ENCODE measurements around a stretch of chr15.

- RAMPAGE, long total RNA = no peak
- RRBS = no CpG with 5 or more reads among the region's 13 CpGs
Measured at GRCh38 chr15:67033922-67034344, 31.5 kb upstream of the SMAD3 start.

DNA sequence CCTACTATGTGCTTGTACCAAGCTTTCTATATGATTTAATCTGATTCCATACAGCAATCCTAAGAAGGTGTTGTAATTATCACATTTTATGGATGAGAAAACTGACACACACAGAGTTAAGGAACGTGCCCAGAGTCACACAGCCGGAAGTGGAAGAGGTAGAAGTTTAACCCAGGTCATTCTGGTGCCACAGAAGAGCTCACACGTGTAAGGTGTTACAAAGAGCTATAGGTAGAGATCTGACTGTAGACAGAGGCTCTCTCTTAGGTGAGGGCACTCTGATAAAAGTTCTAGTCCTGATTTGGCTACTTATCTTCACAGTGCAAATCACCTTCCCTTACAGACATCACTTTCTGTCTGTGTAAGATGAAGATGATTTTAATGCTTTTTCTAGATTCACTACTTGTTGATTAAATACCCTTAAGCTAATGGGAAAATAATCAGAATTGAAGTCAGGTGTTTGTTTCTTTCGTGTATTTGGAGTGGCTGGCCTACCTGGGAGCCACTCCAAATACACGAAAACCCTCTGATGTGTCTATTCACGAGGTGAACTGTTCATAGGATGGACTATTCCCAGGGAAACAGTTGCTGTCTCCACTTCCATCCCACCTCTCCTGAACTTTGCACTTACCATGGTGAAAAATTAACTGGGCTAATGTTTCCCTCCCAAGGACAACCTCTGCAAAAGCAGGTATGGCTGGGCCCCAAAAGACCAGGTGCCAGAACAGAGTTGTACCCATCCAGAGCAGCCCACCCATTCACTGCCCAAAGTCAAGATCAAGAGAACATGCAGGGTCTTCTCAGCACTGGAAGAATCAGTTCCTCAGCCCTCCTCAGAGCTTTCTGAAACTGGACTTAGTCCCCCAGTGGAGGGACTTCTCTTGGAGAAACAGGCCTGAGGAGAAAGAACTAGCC lies 3.1 kb upstream of the SMAD3 start:
- RAMPAGE, long total RNA = no peak
- RRBS = no CpG with 5 or more reads among the region's 6 CpGs

- RAMPAGE, long total RNA = no peak
- RRBS = no CpG with 5 or more reads among the region's 13 CpGs
Measured at GRCh38 chr15:67077106-67078559, 12.2 kb downstream of the SMAD3 start.

- RAMPAGE, long total RNA = no peak
- RRBS = 2% methylated on average over 3 of the region's 29 CpGs
Measured at GRCh38 chr15:67120892-67122023, 55.9 kb downstream of the SMAD3 start.

DNA sequence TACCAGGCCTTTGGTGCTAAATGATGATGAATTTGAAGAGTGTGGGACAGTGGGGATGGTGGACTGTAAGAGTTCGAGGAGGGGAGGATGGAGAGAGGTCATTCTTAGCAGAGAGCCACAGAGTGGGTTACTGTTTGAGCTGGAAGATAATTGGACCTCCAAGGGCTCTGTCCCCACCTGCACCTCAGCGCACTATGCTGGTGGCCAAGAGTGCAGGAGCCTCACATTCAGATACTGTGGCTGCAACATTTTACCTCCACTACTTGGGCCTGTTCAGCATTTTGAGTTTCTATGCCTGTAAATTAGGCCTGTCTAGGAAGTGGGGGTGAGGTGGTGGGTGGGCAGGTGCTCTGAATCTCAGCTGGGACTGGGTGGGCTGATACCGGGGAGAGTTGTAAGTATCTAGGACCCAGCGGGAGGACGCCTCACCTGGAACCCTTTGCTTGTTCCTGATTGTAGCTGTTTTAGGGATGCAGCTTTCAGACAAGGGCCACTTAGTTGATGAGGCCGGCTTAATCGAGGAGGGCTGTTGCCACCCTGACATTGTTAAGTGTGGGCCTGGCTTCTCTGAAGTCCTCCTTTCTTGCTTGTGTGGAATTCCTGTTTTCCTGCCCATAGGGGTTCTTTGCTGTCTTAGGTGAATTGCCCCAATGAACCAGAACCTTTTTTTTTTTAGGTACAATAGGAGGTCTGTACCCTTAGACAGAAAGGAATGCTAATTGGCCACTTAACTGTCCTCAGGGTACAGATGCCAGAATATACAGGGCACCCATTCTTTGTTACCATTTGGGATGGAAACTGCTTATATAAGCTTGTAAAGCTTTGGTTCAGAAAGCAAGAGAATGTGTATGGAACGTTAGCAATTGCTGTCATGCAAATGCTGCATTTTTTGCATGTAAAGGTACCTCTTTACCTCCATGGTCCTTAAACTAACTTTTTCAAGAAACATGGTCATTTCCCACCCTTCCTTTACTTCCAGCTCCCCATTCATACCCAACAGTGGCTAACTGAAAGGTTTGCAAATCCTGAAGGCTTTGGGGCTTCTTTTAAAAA lies 83.9 kb downstream of the SMAD3 start:
- RAMPAGE, long total RNA = no peak
- RRBS = no CpG with 5 or more reads among the region's 8 CpGs

DNA sequence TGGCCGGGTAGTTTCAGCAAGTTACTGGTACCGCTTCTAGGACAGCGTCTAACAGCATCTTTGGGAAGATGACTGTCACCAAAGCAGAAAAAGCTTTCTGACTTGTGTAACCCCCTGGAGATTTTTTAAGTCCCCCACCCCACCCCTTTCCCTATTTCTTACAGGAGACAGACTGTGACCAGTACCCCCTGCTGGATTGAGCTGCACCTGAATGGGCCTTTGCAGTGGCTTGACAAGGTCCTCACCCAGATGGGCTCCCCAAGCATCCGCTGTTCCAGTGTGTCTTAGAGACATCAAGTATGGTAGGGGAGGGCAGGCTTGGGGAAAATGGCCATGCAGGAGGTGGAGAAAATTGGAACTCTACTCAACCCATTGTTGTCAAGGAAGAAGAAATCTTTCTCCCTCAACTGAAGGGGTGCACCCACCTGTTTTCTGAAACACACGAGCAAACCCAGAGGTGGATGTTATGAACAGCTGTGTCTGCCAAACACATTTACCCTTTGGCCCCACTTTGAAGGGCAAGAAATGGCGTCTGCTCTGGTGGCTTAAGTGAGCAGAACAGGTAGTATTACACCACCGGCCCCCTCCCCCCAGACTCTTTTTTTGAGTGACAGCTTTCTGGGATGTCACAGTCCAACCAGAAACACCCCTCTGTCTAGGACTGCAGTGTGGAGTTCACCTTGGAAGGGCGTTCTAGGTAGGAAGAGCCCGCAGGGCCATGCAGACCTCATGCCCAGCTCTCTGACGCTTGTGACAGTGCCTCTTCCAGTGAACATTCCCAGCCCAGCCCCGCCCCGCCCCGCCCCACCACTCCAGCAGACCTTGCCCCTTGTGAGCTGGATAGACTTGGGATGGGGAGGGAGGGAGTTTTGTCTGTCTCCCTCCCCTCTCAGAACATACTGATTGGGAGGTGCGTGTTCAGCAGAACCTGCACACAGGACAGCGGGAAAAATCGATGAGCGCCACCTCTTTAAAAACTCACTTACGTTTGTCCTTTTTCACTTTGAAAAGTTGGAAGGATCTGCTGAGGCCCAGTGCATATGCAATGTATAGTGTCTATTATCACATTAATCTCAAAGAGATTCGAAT lies 63.9 kb downstream of the AAGAB start:
- RAMPAGE, long total RNA = no peak
- RRBS = no CpG with 5 or more reads among the region's 19 CpGs

GRCh38 chr15:67192401-67193273 lies 61.8 kb downstream of the AAGAB start:
- RAMPAGE, long total RNA = no peak
- RRBS = no CpG with 5 or more reads among the region's 6 CpGs

- RAMPAGE, long total RNA = no peak
- RRBS = no CpG with 5 or more reads among the region's 4 CpGs
Measured at GRCh38 chr15:67240990-67241686, 13.3 kb downstream of the AAGAB start.

DNA sequence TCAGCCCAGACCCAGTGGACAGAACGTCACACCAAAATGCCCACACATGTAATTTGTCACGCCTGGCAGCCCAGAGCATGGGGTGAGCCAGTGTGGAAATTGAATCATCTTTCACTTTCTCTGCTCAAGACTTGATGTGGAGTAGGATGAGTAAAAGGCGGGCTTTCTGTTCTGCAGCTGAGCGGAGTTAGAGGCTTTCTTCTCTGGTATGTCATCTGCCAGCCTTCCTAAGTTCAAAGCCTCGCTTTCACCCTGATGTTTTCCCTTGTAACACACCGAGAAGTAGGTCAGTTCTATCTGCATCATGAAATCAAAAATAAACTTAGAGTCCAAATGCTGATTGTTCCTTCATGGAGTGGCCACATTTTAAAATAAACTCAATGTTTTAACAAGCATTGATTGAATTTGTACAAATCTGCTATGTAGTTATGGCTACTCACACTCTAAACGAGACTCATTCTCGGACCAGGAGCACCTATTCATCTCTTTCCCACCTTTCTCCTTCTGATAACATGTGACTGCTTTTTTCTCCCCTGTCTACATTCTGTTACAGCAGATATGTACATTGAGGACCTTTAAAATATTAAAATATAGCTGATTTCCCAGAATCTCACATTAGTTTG lies 62.3 kb upstream of the SKOR1 start:
- RAMPAGE, long total RNA = no peak
- RRBS = no CpG with 5 or more reads among the region's 8 CpGs

DNA sequence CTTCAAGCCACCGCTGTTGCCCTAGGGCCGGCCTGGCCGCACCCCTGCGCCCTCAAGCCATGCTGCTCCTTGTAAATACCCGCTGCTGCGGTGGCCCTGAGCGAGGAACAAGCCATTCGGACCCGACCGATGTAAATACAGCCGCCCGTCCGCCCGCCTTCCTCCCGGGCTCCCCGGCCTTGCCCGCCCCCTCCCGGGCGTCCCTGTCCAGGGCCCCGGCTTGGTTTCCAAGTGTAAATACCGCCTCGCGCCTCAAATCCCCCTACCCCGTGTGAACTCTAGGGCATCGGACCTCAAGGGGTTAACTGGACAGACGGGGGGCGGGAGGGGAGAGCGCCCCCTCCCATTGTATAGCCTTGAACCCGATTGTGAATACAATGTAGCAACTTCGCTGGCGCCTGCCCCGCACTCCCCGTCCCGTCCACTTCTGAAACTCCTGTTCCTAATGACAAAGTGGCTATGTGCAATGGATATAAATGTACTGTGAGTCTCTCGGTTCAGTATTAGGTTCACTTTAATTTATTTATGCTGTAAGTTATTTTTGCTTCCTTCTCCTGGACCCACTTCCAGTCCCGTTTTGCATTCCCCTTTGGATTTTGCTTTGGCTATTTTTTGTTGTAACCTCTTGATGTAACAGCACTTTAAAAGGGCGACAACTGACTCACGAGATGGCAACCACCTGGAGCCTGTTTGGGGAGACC lies 8.7 kb downstream of the SKOR1 start:
- RAMPAGE, long total RNA = no peak
- RRBS = no CpG with 5 or more reads among the region's 38 CpGs

- RAMPAGE, long total RNA = no peak
- RRBS = 4% methylated on average over 13 of the region's 25 CpGs
Measured at GRCh38 chr15:67838780-67839501, 13.6 kb downstream of the SKOR1 start.

DNA sequence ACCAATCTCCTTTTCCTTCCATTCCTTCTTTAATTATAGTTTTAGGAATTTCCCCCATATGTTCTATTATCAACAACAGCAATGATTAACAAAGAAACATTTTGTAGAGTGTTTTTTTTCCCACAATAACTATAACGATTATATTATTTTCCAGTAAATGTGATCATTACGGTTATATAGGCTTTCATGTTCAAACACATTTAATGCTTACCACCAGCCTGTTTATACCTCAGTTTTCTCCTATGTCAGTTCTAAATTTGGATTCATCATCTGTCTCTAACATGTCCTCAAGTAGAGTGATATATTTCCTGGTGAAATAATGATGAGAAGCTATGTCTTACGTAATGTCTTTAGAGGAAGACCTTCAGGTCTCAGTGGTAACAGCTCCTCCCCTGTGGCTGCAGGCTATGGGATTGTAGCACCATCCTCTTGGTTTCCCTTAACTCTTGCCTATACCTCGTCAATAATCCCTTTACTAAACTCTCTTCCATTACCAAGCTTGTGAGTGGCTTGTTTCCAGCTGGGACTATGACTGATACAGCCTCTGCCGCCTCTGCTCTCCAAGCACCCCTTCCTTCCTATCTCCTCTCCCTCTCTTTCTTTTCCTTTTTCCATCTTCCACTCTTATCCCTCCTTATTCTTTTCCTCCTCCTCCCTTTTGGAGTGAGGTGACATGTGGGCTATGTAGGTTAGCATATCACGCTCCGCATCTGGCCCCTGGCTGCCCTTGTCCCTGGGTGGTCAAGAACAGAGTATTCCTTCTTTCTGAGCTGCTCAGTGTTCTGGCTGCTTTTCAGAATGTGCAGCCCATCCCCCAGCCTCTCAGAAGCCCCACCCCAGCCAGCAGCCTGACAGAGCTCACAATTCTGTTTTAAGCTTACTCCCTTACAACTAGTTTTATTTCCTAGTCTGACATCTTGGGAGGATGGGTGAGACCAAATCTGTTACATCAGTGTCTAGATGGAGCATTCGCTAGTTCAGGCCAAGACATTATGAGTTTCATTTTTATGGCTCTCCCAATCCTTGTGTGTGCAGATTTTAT lies 89.3 kb downstream of the SKOR1 start:
- RAMPAGE, long total RNA = no peak
- RRBS = no CpG with 5 or more reads among the region's 8 CpGs

- RAMPAGE, long total RNA = no peak
- RRBS = no CpG with 5 or more reads among the region's 8 CpGs
Measured at GRCh38 chr15:67925049-67925799, 99.9 kb downstream of the SKOR1 start.

- RAMPAGE, long total RNA = no peak
- RRBS = no CpG with 5 or more reads among the region's 5 CpGs
Measured at GRCh38 chr15:68045967-68046388, 8.1 kb upstream of the PIAS1 start.

DNA sequence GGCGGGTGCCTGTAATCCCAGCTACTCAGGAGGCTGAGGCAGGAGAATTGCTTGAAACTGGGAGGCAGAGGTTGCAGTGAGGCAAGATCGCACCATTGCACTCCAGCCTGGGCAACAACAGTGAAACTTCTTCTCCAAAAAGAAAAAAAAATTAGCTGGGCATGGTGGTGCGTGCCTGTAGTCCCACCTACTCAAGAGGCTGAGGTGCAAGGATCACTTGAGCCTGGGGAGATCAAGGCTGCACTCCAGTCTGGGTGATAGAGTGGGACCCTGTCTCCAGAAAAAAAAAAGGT lies 56.3 kb downstream of the PIAS1 start:
- RAMPAGE, long total RNA = no peak
- RRBS = no CpG with 5 or more reads among the region's 3 CpGs

- RAMPAGE, long total RNA = no peak
- RRBS = no CpG with 5 or more reads among the region's 10 CpGs
Measured at GRCh38 chr15:68199580-68200326, 5.4 kb downstream of the CALML4 start.

- RAMPAGE, long total RNA = no peak
- RRBS = no CpG with 5 or more reads among the region's 12 CpGs
Measured at GRCh38 chr15:68209722-68210275, 4.7 kb upstream of the CALML4 start.

DNA sequence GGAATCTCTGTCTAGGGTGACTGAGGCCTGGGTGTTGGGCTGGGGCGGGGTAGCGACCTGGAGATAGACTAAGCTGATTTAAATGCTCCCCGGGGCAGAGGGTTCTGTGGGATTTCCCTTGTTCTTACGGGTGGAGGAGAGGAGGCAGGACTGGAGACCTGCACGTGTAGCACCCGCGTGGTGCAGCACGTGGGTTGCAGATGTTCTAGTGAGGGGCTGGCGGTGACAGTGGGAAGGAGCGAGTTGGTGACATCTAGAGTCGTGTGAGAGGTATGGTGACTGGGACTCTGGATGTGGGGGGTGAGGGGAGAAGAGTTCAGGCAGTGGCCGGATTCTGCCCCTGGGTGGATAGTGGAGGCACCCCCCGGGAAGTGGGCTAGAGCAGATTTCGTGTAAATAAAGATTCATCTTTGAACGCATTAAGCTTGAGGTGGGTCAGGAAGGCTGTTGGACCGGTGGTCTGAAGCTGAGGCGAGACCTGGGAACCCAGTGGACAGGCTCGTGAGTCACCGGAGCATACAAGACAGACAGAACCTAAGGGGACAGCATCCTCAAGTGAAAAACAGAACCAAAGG lies 498 bp upstream of the CLN6 start:
- RAMPAGE, long total RNA = no peak
- RRBS = 49% methylated on average over 7 of the region's 19 CpGs

- RAMPAGE, long total RNA = no peak
- RRBS = no CpG with 5 or more reads among the region's 1 CpG
Measured at GRCh38 chr15:68272707-68273083, 4.8 kb upstream of the FEM1B start.

GRCh38 chr15:68340907-68341565 lies 63.5 kb downstream of the FEM1B start:
- RAMPAGE, long total RNA = no peak
- RRBS = no CpG with 5 or more reads among the region's 10 CpGs